AG09309 (cell line): ENCODE data around the gene CUX2.

- RRBS, result 4% methylated on average over 24 of the region's 53 CpGs
These were observed 311 bp upstream of the CUX2 start for GRCh38 chr12:111033669-111034039.

GRCh38 chr12:111034040-111034578 lies at the start of gene CUX2:
Gene CUX2 (plus strand): TSS chr12:111034165.
- RRBS, result 2% methylated on average over 15 of the region's 65 CpGs

DNA sequence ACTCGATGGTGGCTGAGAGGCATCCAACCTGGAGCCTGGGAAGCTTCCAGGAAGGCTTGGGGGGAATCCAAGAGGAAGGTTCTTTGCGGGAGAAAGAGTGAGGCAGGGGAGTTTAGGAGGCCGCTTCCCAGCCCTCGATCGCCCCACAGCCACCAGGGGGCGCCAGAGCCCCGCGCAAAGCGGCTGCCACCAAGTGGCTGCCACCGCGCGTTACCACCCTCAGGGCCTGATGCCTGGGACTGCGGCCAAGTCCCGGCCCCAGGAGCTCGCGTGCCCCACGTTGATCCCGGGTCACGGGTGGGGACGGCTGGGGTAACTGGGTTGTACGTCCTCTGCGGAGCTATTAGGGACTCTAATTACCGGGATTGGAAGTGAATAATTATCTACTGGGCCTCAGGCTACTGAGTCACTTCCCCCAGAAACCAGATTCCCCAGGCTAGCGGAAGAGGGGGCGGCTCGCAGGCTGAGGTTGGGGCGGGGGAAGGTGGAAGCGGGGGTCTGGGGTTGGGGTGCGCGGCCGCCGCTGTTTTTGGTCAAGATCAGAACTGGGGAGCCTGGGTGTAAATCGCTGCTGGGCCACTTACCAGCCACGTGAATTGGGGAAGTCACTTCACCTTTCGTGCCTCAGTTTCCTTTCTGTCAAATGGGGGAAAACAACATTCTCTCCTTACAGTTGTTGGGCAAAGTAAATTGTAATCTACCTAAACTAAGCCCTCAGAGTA lies 8.6 kb upstream of the SH2B3 start:
- RRBS, result 2% methylated on average over 6 of the region's 35 CpGs

DNA sequence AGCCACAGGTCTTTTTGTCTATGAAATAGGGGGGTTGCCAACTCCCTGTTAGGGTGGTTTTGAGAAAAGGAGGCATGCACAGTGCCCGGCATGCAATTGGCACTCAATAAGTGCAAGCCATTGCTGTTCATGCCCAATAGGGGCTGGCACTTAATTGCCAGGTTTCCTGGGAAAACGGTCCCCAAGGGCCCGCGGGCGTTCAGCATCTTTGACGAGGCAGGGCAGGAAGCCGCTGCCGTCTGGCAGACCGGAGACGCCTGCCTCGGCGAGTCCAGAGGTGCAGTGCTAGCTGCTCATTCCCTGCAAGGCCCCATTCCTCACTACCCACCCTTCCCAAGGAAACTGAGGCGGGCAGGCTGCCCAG lies 3.5 kb downstream of the SH2B3 start:
- RRBS, result 67% methylated on average over 4 of the region's 13 CpGs

- RRBS, result 5% methylated on average over 5 of the region's 26 CpGs
These were observed 4.5 kb downstream of the SH2B3 start for GRCh38 chr12:111409869-111410991.

GRCh38 chr12:111457068-111457603 lies 51.4 kb downstream of the SH2B3 start:
- RRBS, result no CpG with 5 or more reads among the region's 9 CpGs

- RRBS, result no CpG with 5 or more reads among the region's 28 CpGs
These were observed 1.8 kb downstream of the ATXN2 start for GRCh38 chr12:111597230-111597860.

DNA sequence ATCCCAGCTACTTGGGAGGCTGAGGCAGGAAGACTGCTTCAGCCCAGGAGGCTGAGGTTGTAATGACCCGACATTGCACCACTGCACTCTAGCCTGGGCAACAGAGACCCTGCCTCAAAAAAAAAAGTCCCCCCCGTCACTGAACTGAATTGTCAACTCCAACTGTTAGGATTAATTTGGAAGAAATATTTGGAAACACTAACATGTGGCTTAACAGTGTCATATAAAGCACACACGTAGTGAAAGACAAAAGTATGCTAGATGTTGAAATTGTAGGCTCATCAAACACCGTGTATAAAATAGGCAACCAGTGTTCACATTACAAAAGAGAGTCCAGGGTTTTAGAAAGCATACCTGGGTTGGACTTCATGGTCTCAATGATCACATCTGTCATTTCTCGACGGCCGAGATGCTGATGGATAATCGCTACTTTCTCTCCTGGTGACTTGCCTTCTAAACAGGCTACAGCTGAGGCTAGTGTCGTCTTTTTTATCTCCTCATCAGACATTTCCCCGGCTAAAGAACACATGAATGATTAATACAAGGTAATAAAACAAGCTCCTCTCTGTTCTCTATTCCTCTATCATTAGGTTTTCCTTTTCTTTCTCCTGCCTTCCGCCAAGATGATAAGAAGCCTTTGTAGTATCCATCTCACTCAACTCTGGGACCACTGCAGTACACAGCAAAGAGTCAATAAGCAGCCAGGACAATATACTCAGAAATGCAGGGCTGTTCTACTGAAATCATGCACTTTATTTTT lies 2.8 kb downstream of the BRAP start:
- RRBS, result no CpG with 5 or more reads among the region's 11 CpGs

DNA sequence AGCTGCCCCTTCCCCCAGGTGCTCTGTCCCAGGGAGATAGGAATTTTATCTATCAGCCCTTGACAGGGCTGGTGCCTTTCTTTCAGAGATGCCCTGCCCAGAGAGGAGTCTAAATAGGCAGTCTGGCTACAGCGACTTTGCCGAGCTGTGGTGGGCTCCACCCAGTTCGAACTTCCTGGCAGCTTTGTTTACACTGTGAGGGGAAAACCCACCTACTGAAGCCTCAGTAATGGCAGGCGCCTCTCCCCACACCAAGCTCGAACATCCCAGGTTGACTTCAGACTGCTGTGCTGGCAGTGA lies 33.4 kb downstream of the TRAFD1 start:
- RRBS, result no CpG with 5 or more reads among the region's 5 CpGs

GRCh38 chr12:112164089-112164529 lies 38.7 kb downstream of the TRAFD1 start:
- RRBS, result 96% methylated on average over 2 of the region's 20 CpGs

DNA sequence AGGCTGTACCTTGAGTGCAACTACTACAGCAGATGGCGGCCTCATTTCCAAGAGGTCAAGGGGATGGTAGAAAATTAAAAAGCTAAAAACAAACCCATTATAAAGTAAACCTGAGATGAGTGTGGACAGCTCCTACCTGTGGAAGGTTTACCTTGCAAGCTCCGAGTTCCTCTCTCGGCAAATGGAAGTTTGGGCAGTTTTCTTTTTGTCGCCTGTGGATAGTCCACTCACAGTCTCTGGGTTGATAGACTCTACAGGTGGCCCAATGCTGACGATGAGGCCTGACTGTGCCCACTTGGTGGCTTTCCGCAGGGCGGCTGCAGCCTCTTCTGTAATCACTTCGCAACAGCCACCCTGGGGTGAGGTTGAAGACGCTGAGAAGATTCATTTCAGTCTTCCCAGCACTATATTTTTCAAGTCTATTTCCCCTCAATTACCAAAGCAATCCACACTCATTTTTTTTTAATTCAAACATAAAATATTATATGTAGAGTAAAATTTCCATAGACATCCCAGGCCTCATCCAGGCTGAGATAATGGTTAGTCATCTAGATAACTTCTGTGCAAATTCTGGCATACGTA lies 106.1 kb downstream of the TRAFD1 start:
- RRBS, result no CpG with 5 or more reads among the region's 10 CpGs

DNA sequence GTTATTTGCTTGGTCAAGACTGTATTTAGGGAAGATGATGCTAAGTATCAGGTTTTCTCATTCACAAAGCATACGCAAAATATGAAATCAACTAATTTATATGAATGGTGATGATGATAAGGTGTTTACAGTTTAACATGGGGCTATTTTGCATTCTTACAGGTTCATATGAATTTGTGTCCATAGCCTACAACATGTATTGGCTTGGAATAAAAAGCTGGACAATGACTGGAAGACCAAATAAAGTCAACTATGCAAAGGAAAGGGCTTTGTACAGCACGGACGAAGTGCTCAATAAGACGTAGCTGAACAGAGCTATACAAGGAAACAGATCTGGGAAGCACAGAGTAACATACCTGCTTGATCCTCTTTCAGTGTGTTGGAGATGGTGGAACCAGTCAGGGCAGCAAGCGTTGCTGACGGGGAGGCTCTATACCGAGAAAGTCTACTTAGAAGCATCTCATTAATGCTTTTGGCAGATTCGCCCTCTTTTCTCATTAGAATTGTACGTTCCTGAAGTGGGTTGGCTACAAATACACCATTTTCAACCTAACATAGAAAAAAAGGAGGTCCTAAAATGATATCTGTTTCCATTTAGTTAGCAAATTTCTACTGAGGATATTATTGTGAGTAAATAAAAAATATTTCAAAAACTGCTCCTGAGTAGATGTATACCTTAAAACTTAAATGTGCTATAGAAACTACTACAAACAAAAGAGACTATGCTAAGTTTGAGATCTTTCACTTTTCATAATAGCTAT lies 99.3 kb downstream of the HECTD4 start:
- RRBS, result no CpG with 5 or more reads among the region's 9 CpGs

- RRBS, result no CpG with 5 or more reads among the region's 2 CpGs
These were observed 938 bp downstream of the RPL6 start for GRCh38 chr12:112408593-112408741.

GRCh38 chr12:112450111-112450676 lies 31.4 kb downstream of the PTPN11 start:
- RRBS, result no CpG with 5 or more reads among the region's 6 CpGs

- RRBS, result no CpG with 5 or more reads among the region's 15 CpGs
These were observed 67.5 kb downstream of the PTPN11 start for GRCh38 chr12:112486208-112486778.

DNA sequence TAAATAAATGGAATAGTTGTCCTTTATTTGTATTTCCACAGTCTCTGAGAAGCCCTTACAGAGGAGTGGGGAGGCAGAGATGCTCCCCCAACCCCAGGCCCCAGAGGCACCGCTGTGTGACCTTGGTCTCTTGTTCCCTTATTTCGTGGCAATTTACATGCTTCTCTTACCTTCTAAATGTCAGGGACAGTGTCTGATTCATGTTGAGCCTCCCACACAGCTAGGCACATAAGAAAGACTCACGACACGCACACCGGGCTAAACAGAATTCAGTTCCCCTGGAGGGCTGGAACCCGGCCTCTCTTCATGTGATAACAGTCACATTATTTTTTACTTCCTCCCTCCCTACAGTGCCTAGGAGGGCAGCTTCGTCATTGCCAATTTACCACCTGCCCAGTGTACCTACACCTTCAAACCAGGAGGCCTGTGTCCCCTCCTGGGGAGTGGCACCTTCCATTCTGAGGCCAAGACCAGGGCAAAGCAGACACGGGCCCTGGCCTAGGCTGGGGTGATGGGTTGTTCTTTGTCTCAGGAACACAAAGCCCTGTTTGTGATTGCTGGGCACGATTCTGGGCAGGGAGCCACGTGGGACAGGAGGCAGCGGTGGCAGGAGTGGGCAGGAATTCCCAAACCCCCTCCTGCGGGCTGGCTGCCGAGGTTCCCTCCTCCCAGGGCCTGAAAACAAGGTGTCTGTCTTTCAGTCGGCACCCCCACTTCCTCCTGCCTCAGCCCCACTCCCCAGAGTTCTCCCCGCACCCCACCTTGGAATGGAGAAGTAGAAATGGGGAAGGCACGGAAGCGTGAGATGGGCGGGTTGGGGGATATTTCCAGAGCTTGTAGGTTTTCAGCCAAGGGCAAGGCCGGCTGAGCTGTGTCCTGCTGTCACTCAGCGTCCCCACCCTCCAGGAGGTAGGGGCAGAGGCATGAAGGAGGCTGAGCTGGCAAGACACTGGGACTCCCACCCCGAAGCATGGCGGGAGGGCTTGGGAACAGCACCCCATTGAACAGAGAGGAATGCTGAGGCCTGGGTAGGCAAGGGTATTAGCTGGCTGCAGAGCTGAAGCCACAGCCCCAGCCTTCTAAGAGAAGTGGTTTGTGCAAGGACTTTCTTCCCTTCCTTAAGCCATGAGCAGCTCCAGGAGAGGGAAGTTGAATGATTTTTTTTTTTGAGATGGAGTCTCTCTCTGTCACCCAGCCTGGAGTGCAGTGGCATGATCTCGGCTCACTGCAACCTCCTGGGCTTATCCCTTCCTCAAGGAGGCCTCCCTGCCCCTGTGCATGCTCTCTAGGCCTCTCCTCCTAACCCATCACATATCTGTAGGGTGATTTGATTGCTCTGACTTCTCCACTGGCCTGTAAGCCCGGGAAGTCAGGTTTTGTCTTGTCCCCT lies 7.0 kb upstream of the RASAL1 start:
- RRBS, result no CpG with 5 or more reads among the region's 24 CpGs

GRCh38 chr12:113242480-113243068 lies 21.3 kb downstream of the TPCN1 start:
- RRBS, result no CpG with 5 or more reads among the region's 9 CpGs

DNA sequence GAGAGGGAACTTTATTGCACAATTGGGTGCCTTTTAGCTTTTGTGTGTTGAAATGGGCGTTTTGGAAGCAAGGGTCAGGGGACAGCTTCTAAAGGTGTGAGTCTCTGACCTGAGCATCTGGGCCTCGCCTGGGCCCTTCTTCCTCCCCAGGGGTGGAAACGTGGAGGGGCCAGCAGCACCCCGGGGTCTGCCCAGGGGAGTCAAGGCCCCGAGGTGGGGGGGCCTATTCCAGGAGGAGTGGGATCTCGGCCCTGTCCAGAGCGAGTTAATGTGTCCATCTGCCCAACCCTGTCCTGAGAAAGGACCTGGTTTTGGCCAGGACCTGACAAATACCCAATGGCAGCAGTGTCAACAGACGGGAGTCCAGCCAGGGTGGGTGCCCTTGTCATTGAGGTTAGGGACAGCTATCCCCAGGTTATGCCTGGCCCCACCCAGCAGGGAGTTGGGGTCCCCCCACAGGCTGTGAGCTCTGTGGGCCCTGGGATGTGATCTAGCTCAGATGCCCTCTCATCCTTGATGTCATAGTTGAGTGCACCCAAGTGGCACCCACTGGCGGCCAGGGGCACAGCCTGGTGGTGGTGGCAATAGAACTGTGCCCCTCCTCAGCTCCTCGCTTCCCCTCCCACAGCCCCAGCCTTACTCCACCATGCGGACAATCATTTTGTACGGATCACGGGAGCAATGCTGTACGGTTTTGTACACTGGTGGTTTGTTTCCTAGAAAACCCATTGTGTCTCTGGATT lies 36.9 kb downstream of the SLC8B1 start:
- RRBS, result no CpG with 5 or more reads among the region's 14 CpGs

- RRBS, result no CpG with 5 or more reads among the region's 6 CpGs
These were observed 6.2 kb upstream of the SDSL start for GRCh38 chr12:113415967-113416443.